CD14-positive monocyte (primary cell): ENCODE measurements around the genes SHMT2 and OS9.

DNA sequence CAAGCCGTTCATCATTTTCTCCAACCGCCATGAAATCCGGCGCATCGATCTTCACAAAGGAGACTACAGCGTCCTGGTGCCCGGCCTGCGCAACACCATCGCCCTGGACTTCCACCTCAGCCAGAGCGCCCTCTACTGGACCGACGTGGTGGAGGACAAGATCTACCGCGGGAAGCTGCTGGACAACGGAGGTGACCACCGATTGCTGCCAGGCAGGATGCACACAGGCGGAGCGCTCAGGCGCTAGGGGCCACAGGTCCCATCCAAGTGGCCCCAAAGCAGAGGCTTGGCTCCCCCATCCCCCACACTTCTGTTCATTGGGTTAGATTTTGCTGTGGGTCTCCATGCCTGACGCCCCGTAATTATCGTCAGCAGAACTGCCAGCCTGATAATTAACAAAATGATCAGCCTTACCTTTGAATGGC, 40.7 kb upstream of the NXPH4 start:
- CAGE, long polyA plus RNA, result no peak

DNA sequence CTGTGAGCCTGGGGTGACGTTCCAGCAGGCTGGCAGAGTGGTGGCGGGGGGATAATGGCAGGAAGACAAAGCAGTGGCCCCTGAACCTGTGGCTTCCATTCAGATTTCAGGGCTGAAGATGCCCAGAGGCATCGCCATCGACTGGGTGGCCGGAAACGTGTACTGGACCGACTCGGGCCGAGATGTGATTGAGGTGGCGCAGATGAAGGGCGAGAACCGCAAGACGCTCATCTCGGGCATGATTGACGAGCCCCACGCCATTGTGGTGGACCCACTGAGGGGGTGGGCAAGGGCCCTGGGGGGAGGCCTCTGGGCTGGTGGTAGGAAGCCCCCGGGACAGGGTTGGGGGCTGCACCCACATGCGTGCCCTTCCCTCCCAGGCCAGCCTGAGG, 8.7 kb upstream of the NXPH4 start:
- CAGE, long polyA plus RNA, result no peak

DNA sequence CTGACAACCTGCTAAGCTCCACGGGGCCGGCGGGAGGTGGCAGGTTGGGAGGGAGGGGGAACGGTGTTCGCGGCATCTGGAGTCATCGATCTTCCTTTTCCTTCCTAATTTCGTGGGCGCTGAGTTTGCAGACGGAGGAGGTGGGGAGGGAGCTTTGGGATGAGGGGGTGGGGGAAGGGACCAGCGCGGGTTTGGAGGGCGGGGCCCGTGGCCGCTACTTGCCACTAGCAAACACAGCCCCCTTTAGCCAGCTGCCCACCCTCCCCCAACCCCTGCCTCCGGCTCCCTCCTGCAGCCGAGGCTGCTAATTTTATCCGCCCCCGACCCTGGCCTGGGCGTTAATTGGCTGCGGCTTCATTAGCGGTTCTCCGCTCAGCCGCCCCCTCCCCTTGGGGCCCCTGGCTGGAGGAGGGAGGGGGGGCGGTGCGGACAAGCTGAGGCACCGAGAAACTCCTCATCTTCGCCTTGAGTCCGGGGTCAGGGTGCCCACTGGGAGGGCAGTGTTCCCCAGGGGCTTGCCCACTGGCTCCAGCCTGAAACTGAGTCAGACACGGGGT, 2.6 kb upstream of the SHMT2 start:
- CAGE, long polyA plus RNA, result no peak

DNA sequence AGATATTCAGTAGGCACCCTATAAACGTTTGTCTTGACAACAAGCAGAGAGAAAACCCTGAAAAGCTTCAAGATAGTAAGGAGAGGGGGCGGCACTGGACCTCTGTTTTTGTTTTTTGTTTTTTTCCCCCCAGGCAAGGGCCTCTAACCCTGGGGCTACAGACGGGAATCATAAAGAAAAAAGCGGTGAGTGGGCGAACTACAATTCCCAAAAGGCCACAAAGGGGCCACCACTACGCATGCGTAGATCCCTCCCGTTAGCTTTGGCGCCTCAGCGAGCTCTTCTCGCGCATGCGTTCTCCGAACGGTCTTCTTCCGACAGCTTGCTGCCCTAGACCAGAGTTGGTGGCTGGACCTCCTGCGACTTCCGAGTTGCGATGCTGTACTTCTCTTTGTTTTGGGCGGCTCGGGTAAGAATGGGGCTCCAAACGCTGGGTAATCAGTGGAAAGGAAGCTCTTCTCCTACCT, at the start of gene SHMT2:
Gene SHMT2, plus strand, starts transcription at position 309 of the 467 bp plus-strand sequence.
- CAGE, long polyA plus RNA, result no peak

DNA sequence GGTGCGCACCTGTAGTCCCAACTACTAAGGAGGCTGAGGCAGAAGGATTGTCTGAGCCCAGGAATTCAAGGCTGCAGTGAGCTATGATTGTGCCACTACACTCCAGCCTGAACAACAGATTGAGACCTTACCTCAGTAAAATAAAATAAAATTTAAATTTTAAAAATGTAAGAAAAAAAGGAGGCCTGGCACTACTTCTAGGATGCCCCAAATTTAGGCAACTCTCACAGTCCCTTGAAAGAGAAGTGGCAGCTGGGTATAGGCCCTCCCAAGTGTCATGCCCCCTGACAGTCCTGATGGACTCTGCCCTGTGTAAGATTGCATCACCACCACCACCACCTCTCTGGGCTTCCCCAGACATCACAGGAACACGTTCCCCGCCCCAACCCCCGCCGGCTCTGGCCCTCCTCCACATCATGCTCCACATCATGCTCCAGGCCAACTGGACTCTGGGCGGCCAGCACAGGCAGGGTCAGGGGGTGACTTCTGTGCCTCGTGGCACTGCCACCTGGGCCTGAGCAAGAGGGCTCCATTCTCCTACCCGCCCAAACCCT, 747 bp upstream of the INHBE start:
- CAGE, long polyA plus RNA, result no peak

- CAGE, long polyA plus RNA, result no peak
Observed at GRCh38 chr12:57456497-57457015, 1.4 kb downstream of the INHBE start.

GRCh38 chr12:57528170-57529162, 5.8 kb downstream of the MBD6 start:
- CAGE, long polyA plus RNA, result no peak

DNA sequence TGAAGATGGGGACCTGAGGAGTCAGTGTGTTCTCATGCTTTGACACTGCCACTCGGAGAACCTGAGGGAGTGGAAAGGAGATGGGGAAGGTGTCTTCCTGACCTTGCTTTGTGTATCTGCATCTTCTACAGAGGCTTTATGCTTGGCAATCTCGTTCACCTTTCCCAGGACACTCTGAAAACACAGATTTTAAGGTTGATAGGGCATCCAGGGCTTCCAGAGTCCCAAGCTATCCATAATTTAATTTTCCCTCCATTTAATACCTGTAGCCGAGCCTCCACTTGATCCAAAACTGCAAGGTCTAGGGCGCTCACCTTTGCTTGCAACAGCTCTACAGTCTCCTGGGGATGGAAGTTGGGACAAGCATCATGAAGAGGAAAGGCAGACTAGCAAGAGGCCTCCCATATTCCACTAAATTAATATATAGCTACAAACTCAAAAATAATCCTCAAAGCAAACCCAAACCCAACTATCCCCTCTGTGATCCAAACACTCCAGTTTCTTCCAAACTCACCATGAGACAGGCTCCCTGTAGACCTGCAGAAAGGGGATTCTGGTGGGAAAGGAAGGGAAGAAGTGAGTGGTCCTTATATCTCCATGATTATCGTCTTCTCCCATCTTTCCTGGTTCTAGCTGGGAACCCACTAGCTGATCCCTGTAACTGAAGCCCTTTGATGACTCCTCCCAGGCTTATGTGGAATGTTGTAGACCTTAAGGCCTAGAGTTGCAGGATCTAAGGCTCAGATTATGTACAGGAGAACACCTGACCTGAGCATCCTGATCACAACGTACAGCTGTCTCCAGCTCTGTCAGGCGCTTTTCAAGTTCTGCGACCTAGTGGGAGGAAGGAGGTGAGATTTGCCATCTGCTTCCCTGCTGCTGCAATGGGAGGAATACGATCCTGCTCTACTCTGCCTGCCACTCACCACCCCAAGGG, 10.1 kb downstream of the MBD6 start:
- CAGE, long polyA plus RNA, result no peak

GRCh38 chr12:57615574-57616032, 4.4 kb downstream of the ARHGEF25 start:
- CAGE, long polyA plus RNA, result no peak

DNA sequence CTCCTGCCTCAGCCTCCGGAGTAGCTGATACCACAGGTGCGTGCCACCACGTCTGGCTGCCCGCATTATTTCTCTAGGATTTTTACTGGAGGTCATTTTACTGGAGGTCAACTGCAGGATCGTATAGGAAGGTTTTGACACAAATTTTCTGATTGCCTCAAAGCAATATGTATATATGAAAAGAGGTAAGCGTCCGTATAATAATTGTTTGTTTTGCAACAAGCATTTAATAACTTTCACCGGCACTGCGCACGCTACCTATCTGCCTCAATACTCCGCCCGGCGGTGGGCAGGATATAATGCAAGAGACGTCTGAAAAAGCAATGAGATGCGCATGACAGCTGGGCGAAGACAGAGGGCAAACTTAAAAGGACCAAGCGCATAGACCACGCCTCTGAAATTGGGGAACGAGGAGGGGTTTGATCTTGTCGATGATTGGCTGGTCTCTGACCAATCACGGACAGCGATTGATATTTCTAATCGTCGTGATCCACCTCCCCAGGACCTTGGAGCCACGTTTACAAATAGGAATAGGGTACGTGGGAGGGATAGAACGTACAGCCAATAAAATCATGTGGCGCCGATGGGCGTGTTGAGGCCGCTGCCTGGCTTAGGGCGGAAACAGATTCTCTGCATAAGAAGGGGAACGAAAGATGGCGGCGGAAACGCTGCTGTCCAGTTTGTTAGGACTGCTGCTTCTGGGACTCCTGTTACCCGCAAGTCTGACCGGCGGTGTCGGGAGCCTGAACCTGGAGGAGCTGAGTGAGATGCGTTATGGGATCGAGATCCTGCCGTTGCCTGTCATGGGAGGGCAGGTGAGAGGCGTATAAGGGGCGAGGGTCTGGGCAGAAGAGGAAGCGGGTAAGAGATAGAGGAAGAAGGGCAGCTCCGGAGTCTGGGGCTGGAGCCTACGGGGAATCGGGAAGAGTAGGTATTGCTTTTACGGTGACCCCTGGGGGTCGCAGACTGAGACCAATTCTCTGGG, at the start of gene OS9:
Gene OS9, plus strand, starts transcription at position 624 of the 985 bp plus-strand sequence.
- CAGE, long polyA plus RNA, result no peak

DNA sequence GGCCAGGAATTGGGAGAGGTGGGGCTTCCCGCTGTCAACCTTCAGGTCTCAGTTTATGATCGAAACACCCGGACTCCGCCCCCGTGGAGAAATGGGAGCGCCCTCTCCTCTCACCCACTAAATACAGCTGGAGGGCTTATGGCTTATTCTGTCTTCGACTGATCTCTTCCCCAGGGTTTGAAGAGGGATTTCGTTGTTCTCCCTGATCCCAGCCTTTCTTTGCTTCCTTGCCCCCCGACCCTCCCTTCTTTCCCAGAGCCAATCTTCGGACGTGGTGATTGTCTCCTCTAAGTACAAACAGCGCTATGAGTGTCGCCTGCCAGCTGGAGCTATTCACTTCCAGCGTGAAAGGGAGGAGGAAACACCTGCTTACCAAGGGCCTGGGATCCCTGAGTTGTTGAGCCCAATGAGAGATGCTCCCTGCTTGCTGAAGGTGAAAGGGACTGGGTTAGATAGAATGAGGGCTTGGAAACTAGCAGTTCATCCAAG, 606 bp downstream of the OS9 start:
- CAGE, long polyA plus RNA, result no peak

- CAGE, long polyA plus RNA, result no peak
Observed at GRCh38 chr12:57745588-57745951, 731 bp downstream of the TSPAN31 start.

GRCh38 chr12:57765869-57766956, 665 bp downstream of the CYP27B1 start:
- CAGE, long polyA plus RNA, result no peak

- CAGE, long polyA plus RNA, result no peak
Observed at GRCh38 chr12:57803161-57803868, 15.2 kb downstream of the AVIL start.

GRCh38 chr12:57821096-57821784, 2.7 kb upstream of the AVIL start:
- CAGE, long polyA plus RNA, result no peak

DNA sequence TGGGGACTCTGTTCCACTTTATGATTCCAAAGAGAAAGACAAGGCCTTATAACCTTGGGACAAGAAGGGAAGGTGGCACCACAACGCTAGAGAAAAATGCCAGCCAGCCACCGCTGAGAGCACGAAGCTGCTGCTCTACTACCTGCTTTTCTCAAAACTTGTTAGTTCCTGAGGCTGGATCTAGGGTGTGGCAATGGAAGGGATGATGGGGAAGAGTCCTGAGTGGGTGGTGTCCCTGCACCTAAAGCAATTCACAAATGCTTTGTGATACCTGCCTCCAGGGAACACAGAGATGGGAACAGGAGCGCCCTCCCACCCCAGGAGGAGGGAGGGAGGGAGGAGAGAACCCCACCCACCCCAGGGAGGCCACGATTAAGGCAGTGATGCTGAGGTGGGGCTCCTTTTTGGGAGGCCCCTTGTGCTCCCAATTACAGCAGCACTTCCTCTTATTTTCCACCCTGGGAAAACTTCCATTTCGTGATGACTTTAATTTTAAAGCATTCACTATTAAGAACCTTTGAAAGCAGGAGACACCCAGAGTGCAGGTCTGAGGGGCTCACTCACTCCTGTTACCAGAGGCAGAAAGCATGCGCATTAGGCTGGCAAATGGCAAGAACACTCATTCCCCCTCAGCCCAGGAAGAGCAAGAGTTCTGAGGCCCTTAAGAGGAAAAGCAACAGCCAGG, 3.4 kb upstream of the AVIL start:
- CAGE, long polyA plus RNA, result no peak

DNA sequence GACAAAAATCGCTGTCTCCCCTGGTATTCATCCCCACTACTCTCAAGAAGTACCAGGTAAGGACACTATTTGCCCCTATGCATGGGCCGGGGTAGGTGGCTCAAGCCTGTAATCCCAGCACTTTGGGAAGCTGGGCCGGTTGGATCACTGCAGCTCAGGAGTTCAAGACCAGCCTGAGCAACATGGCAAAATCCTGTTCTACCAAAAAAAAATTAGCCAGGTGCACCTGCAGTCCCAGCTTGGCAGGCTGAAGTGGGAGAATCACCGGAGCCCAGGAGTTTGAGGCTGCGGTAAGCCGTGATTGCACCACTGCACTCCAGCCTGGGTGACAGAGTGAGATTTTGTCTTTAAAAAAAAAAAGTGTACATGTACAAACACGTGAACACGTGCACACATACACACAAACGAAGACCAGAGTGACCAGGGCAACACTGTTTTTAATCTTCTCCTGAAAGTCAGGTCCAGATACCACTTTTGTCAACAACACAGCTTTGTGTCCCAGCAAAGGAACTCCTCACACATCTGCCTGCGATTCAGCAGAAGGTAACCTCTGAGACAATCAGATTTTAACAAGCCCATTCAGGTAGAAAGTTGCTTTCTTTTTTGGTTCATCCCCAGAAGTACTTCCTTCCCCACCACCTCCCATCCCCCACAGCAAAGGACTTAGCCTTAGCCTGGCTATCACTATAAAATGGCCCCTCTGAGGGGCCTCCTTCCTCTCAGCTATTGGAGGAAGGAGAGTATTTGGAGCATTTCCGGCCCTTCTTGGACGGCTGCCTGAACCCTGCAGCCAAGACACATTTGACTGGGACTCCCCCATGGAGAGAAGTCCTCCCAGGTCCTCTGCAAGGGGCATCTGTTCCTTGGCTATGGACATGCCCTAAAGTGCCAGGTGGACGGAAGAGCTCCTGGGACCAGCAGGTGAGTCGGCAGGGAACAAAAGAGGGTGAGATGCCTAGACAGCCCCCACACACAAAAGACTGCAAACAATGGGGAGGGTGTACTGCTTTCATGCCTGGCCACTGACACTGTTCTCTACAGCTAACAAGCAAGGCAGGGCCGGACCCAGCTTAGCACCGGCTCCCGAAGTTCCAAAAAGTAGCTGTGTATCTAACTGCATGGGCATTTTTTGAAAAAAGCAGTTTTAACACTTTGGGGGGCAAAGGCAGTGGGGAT, 9.8 kb downstream of the CTDSP2 start:
- CAGE, long polyA plus RNA, result no peak

- CAGE, long polyA plus RNA, result no peak
Observed at GRCh38 chr12:57852172-57853105, 5.9 kb upstream of the CTDSP2 start.

GRCh38 chr12:57893199-57893670, 46.7 kb upstream of the CTDSP2 start:
- CAGE, long polyA plus RNA, result no peak

GRCh38 chr12:57896397-57897459, 44.6 kb upstream of the ATP23 start:
- CAGE, long polyA plus RNA, result no peak